ENCODE data around the gene DGKE.

DNA sequence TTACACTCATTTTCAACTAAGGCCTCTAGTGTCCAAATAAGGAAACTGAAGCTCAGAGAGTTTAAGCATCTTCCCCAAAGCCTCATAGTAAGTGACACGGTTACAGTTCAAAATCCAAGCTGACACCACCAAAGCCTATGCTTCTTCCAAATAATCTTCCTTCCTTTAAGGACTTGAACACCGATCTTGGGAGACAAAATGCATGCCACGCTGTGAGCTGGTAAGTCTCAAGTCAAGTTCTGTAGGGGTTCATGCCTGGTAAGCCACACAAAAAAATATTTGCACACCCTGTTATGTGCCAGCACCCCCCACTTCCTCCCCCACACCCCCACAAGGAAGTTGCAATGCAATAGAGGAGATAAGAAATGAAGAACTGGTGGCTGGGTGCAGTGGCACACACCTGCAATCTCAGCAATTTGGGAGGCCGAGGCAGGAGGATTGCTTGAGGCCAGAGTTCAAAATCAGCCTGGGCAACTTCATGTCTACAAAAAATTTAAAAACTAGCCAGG is 5.6 kb downstream of the NOG start:
- CAGE, long polyA plus RNA: no peak
- RRBS: no CpG with 5 or more reads among the region's 4 CpGs

DNA sequence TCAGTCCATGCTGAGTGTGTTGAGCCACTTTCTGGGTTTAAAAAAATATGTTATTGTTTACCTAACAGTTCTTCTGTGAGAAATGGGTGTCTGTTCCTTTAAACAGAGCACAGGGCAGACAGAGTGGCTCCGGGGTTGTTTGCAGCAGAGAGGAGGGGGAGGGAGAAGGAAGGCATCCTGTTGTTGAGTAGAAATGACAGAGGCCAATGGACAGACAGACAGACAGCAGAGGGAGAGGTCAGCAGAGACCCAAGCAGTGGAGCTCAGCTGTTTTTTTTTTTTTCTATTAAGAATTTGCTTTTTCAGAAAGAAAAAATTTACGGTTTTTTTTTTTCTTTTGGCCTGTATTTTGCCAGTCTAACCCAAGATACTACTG is 78.9 kb downstream of the C17orf67 start:
- CAGE, long polyA plus RNA: no peak
- RRBS: no CpG with 5 or more reads among the region's 2 CpGs

DNA sequence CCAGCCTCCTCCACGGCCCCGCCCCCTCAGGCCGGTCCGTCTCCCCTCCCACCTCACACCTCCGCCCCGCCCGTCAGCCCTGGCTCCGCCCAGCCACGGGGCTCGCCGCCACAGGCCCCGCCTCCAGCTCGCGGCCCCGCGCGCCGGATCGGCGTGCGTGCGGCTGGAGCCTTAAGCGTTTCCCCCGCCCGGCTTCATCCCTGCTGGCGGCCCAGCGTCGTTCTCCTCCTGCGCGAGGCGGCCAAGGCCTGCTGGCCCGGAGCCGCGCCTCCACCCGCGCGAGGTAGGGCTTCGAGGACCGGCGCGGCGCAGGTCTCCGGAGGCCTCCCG is at the start of gene DGKE:
TSS of gene DGKE (plus strand) at position 174 of the 330 bp plus-strand sequence.
- CAGE, long polyA plus RNA: no peak
- RRBS: 1% methylated on average over 28 of the region's 44 CpGs

GRCh38 chr17:56890081-56890485 is 23.8 kb downstream of the TRIM25 start:
- CAGE, long polyA plus RNA: no peak
- RRBS: no CpG with 5 or more reads among the region's 2 CpGs

GRCh38 chr17:56890691-56890946 is 23.2 kb downstream of the TRIM25 start:
- CAGE, long polyA plus RNA: no peak
- RRBS: no CpG with 5 or more reads among the region's 3 CpGs

- CAGE, long polyA plus RNA: no peak
- RRBS: no CpG with 5 or more reads among the region's 14 CpGs
Measured at GRCh38 chr17:56897228-56898229, 16.3 kb downstream of the TRIM25 start.

- CAGE, long polyA plus RNA: no peak
- RRBS: no CpG with 5 or more reads among the region's 7 CpGs
Measured at GRCh38 chr17:56909988-56910633, 3.7 kb downstream of the TRIM25 start.

GRCh38 chr17:56914304-56915170 is 688 bp upstream of the TRIM25 start:
- CAGE, long polyA plus RNA: no peak
- RRBS: 1% methylated on average over 3 of the region's 25 CpGs

DNA sequence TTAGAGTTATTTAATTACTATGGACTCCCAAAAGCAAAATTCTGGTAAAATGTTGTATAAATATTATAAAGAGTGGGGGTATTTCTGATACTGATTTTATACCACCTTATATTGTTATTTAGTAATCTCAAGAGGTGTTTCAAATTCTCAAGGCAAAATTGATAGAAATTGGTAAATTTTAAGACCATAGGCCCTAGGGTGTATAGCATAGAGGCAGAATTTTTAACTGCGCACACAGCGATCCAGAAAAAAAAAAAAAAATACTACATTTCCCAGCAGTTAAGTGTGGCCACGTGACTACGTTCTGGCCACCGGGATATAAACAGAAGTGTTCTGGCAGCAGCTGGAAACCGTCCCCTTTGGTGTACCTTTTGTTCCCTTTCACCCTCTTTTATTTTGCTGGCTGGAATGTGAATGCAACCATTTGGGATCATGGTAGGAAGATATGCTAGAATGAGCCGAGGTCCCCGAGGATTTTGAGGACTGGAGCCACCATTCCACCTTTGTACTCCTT is 52.8 kb upstream of the AKAP1 start:
- CAGE, long polyA plus RNA: no peak
- RRBS: no CpG with 5 or more reads among the region's 8 CpGs

GRCh38 chr17:57035371-57035815 is 49.7 kb upstream of the AKAP1 start:
- CAGE, long polyA plus RNA: no peak
- RRBS: no CpG with 5 or more reads among the region's 5 CpGs

- CAGE, long polyA plus RNA: no peak
- RRBS: under 1% methylated on average over 27 of the region's 72 CpGs
Measured at GRCh38 chr17:57085514-57086114, 568 bp downstream of the AKAP1 start.

- CAGE, long polyA plus RNA: no peak
- RRBS: no CpG with 5 or more reads among the region's 6 CpGs
Measured at GRCh38 chr17:57091088-57091819, 6.2 kb downstream of the AKAP1 start.

GRCh38 chr17:57255915-57256260 is 435 bp upstream of the MSI2 start:
- CAGE, long polyA plus RNA: no peak
- RRBS: 2% methylated on average over 4 of the region's 29 CpGs

DNA sequence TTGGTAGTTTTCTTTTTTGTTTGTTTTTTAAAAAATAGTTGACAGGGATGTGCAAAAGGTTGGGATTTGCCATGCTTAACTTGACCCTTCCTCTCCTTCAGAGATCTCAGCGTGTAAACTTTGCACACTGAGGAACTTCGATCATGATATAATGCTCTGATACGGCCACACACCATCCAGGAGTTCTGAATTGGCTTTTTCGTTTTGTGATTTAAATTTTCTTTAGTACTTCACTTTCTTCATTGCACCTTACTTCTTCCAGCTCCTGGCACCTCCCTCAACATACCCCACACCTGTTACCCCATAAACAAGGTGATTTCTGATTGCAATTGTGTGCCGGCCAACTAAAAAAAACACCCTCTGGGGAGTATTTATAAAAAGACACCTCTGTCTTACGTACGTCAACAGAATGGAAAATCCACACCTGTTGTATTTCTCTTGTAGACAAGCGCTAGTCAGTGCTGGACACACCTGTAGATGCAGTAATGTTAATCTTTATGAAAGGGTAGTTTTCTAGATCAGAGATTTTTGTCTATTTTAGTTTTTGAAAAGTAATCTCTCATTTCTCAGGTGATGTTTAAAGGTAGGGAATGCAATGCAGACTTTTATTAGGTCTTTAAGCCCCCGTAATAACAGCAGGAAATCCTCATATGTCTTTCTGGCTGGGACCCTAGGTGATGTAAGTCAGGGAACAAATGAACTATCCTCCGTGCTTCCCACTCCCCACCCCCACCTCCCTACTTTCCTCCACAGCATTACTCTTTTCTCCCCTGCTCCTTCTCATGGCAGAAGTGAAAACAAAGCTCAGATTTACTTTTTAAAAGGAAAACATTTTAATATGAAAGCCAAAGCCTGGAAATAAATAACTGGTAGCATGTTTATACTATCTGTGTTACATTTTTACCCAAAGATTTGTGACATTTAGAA is 4.1 kb downstream of the MSI2 start:
- CAGE, long polyA plus RNA: no peak
- RRBS: no CpG with 5 or more reads among the region's 10 CpGs

GRCh38 chr17:57406703-57407203 is 150.4 kb downstream of the MSI2 start:
- CAGE, long polyA plus RNA: no peak
- RRBS: no CpG with 5 or more reads among the region's 10 CpGs

GRCh38 chr17:57454843-57455995 is 198.9 kb downstream of the MSI2 start:
- CAGE, long polyA plus RNA: no peak
- RRBS: no CpG with 5 or more reads among the region's 30 CpGs

- CAGE, long polyA plus RNA: no peak
- RRBS: no CpG with 5 or more reads among the region's 8 CpGs
Measured at GRCh38 chr17:57486600-57487219, 230.4 kb downstream of the MSI2 start.

DNA sequence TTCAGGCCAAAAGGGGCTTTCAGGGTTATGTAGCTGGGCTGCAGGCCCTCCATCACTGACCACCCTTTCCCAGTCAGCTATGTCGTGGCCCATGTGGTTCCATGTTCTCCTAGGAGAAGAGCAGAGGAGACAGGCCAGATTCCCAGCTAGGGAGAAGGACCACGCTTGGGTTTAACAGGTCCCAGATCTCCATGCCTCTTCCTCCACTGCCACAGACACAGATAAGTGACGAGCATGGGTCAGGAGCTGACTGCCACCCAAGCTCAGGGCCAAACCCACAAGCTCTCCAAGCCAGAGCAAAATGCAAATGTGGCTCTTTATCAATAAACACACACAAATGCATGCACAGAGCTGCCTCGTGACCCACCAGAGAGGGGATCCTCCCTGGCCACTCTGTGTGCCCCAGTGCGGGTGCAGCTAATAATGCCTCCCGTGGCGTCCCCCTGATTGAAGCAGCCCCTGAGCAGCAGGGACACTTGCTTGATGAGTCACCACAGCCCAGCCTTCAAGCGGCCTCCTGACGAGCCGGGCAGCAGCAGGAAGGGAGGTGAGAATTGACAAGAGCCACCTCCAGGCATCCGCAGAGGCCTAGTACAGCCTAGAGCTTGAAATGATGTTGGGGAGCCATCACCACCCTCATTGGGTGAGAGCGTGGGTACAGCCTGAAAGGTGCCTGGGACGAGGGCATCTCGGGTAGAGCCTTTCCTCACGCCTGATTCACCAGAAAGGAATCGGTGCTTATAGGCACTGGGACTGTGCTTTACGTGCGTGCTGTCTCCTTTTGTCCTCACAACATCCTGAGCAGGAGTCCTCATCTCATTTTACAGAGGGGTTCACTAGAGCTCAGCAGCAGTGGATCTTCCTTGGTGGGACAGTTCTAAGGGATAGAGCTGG is 143.8 kb downstream of the CCDC182 start:
- CAGE, long polyA plus RNA: no peak
- RRBS: no CpG with 5 or more reads among the region's 18 CpGs

DNA sequence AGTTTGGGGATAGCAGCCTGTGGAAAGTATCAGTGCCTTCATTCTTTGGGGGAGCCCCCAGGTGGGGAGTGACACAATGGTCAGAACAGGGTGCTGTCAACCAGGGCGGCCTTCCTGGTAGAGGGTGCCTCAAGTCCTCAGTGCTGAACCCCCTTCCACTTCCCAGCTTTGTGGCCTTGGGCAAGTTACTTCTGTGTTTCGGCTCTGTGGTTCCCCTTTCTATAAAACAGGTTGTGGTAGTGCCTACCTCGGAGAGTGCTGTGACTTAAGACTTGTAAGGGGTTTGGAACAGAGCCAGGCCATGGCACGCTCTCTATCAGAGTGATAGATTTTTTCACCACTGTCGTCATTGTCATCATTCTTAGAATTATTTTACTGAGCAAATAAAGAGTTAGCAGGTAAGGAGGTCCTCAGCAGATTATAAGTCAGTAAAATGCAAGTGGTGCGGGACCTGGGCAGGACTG is 141.1 kb downstream of the CCDC182 start:
- CAGE, long polyA plus RNA: no peak
- RRBS: no CpG with 5 or more reads among the region's 6 CpGs

DNA sequence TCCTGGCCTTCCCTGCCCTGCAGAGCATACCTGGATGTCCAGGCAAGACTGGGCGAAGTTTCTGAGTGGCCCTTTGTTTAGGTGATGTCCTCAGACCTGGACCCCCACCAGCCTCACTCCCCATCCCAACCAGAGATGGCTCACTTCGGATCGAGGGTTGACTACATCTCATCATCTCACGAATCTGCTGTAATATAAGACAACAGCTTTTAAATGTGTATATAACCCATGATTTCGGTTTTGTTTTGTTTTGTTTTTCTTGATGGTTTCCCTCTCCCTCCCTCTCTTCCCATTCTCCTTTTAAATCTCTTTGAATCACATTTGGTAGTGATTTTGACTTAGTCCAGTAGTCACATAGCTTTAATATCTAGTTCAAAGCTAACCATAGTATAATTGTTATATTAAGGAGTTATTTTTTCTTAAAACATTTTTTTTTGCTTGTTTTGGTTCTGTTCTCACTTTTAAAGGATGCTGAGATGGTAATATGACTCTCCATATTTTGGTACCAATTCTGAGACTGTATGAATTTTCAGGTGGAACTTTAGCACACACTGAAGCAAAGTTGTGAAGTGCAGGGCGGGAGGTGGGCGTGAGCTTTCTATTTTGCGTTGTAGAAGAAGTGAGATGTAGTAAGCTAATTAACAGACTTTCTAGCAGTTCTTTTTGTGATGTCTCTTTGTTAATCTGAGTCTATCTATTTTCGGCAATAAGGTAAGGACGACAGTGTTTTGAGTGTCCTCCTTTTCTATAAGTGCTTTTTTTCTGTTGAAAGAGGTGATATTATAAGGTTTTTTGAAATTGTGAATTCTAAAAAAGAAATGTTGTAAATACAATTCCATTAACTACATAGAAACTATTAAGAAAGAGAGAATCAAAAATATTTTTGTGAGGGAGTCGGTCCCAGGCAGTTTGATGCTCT is 65.3 kb downstream of the CCDC182 start:
- CAGE, long polyA plus RNA: no peak
- RRBS: no CpG with 5 or more reads among the region's 11 CpGs

All from mammary epithelial cell (primary cell).